Sigmoid colon (tissue), 4 donors: ENCODE results near the genes KRCC1 and TEX37.

GRCh38 chr2:87075749-87076861 is 54.5 kb upstream of the PLGLB1 start:
- PRO-cap: unidirectional peak, minus-strand start at chr2:87076429
- RAMPAGE, long total RNA, 4 experiments: no peak in any of the 4 experiments

DNA sequence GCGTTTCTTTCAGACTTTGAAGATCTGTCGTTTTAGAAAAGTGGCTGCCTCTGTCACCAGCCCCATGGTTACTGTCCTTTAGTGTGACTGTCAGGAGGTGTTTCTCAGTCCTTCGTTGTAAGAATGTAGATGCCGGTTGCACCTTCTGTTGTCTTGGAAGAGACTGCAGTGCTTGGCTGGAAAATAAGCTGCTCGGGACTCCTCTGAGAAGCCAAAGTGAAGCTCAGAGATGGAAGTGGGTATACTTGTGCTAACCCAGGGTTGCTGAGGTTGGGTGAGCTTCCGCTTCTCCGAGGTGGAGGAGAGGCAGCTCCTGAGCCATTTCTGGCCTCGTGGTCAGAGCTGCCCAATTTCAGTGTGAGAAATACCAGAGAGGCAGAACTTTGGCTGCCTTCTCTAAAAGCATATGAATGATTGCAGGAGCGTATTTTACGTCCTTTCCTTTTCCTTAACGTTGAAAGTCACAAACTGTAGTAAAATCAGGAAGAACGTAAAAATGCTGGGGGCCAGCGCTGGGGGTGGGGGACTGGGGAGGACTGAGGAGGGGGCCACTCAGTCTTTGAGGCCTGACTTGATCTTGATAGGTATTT is 292.1 kb upstream of the PLGLB2 start:
- PRO-cap: no peak
- RAMPAGE, long total RNA, 4 experiments: no peak in any of the 4 experiments

DNA sequence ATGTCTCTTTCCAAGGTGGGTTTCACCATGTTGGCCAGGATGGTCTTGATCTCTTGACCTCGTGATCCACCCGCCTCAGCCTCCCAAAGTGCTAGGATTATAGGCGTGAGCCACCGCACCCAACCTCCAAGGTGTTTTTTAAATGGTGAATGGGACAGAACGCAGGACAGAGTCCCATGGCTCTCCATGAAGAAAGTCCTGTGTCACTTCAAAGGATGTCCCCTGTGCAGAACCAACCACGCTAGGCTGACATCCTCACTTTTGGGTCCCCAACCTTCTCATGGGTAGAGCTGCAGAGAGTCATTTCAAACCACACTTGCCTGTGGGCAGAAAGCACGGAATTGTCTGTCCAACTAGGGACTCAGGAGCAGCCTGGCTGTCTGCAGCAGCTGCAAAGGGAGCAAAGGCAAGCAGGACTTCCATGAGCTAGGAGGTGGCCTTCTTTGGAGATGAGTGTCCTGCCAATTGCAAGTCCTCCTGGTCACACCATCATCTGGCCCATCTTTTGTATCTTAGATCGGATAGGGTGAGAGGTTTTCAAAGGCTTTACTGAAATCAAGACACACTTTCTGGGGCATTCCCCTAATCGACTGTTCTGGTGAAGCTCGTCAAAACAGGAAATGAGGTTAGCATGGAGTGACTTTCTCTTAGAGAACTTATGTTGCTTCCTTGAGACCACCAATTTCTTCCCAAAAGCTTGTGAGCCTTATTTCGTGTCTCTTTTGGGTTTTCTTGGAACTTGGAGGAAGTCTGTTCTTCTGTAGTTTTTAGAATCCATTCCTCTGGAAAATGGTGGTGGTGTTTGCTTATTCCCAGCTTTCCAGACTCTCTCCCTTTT is 222.4 kb upstream of the PLGLB2 start:
- PRO-cap: no peak
- RAMPAGE, long total RNA, 4 experiments: no peak in any of the 4 experiments

- PRO-cap: no peak
- RAMPAGE, long total RNA, 4 experiments: no peak in any of the 4 experiments
Observed at GRCh38 chr2:87594833-87595391, 153.0 kb upstream of the PLGLB2 start.

GRCh38 chr2:87659142-87659437 is 88.8 kb upstream of the PLGLB2 start:
- PRO-cap: no peak
- RAMPAGE, long total RNA, 4 experiments: no peak in any of the 4 experiments

GRCh38 chr2:88055046-88056264 is at the start of gene KRCC1:
Gene KRCC1 (minus strand): TSS chr2:88055783.
- PRO-cap: unidirectional peak, minus-strand start at chr2:88055763
- RAMPAGE, long total RNA, 4 experiments: start-site peak on the minus strand in 4 of 4 experiments, at chr2:88055744-88055772 at its widest, 73 to 210 reads per replicate

DNA sequence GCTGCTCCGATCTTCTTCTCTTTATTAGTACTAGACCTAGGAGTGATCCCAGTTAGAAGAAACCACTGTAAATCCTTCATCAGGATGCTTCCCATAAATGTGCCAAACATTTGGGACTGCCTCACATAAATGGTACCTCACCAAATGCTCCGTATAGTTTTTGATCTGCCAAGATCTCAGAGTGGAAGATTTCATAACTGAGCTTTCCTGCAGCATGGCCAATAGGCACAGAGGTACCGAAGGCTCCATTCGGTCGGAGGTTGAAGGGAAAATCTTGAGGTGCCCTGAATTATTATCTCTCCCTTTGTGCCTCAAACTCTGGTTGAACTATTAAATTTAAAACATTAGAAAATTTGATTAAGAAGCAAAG is 10.5 kb upstream of the FABP1 start:
- PRO-cap: no peak
- RAMPAGE, long total RNA, 4 experiments: no peak in any of the 4 experiments

DNA sequence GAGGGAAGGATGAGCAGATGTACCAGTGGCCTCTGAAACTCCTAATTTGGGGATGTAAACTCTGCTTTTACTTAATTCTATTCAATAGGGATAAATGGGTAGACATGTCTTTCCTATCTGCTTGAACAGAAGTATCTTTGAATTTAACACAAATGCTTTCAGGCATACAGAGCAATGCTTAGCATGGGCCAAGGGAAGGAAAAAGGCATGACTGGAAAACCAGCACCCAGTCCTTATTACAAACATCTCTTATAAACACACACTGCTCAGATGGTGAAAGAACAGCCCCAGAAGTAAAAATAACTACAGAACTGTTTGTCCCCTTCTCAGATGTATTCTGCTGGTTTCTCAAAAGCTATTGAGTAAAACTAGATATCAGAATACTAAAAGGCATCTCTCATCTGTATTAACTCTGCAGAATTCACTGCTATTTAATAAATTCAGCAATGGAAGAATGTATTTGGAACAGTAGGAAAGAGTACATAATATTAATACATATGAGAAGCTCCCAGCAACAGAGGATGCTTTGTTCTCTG is 4.5 kb upstream of the THNSL2 start:
- PRO-cap: no peak
- RAMPAGE, long total RNA, 4 experiments: no peak in any of the 4 experiments

GRCh38 chr2:88281925-88282424 is 111.8 kb downstream of the THNSL2 start:
- PRO-cap: no peak
- RAMPAGE, long total RNA, 4 experiments: no peak in any of the 4 experiments

DNA sequence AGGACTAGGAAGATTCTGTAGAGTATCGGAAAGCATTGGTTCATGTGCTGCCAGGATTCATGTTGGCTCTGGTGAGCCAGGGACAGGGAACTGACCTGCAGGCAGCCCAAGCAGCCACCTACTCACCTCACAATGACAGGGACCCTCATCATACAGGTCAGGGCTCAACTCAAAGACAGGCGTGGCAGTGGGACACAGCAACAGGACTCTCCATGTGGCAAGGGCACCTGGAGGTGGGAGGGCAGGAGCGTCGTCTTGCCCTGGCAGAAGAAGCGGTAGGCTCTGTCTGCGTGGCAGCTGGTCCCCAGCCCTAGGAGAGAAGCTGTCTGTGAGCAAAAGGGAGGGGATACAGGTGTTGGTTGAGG is at the start of gene TEX37:
TSS of gene TEX37 (plus strand) at position 195 of the 365 bp plus-strand sequence.
- PRO-cap: no peak
- RAMPAGE, long total RNA, 4 experiments: no peak in any of the 4 experiments

- PRO-cap: no peak
- RAMPAGE, long total RNA, 4 experiments: no peak in any of the 4 experiments
Observed at GRCh38 chr2:88538595-88538957, 14.1 kb downstream of the TEX37 start.

- PRO-cap: no peak
- RAMPAGE, long total RNA, 4 experiments: no peak in any of the 4 experiments
Observed at GRCh38 chr2:88564413-88565005, 40.1 kb downstream of the TEX37 start.

GRCh38 chr2:88581536-88582136 is 45.6 kb downstream of the EIF2AK3 start:
- PRO-cap: no peak
- RAMPAGE, long total RNA, 4 experiments: no peak in any of the 4 experiments

DNA sequence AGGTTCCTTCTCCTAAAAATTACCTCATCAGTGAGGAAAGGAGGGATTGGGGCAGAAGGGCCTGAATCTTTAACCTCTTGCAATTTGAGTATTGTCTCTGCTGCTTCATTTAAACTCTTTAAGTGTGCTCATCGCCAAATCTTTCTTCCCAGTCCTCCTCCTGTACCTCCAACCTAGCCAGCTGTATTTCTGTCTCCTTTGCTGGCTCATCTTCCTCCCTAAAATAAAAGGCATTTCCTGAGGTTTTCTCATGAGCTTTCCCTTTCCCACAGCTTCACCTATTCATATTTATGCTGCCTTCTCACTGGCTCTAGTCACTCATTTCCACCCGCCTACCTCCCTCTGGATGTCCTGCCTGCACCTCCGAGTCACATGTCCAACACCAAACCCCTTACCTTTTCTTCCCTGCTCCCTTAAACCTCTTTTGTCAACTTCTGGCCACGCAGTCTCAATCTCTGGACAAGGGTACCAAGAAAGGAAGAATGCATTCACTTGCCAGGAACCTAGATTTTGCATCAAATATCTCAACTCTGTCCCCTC is 2.8 kb downstream of the EIF2AK3 start:
- PRO-cap: no peak
- RAMPAGE, long total RNA, 4 experiments: no peak in any of the 4 experiments

GRCh38 chr2:88658935-88660083 is 32.0 kb upstream of the EIF2AK3 start:
- PRO-cap: bidirectional peak, plus-strand start at chr2:88659834, minus-strand start at chr2:88659613
- RAMPAGE, long total RNA, 4 experiments: no peak in any of the 4 experiments

GRCh38 chr2:88749688-88750823 is 58.6 kb downstream of the RPIA start:
- PRO-cap: no peak
- RAMPAGE, long total RNA, 4 experiments: no peak in any of the 4 experiments

DNA sequence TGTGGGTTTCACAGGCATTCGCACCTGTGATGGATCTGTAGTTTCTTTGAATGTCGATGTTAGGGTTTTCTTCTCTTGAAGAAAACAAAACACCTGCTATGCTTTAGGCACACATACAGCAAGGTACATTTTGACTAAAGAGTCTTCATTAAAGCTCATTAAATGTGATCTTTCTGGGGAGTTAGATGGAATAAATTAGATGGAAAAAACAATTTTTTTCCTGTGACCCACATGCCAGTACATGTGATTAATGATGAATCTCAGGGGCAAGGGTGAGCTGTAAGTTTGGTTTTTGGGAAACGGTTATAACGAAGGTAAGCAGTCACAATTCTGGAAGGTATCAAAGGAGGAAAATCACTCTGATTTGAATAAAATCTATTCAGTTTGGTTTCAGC is 60.5 kb downstream of the RPIA start:
- PRO-cap: no peak
- RAMPAGE, long total RNA, 4 experiments: no peak in any of the 4 experiments

DNA sequence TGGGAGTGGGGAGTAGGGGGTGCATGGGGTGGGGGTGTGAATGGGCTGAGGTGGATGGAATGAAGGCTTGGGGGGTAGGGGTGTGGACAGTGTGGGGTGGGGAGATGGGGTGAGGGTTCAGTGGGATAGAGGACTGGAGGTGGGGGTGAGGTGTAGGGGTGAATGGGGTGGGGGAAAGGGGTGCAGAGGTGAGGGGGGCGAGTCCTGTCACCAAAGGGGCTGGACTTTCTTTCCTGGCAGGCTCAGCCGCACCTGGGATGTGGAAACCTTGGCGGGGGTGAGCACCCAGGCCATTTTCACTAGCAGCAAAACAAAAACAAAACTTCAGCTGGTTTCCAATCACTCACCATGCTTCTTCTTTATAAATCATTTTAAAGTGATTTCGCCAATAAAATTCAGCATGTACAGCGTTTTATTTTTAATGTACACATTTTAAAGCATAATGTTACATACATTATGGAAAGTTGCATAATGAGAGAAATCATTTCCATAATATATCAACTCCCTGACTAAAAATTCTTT is 75.0 kb downstream of the RPIA start:
- PRO-cap: no peak
- RAMPAGE, long total RNA, 4 experiments: no peak in any of the 4 experiments

- PRO-cap: no peak
- RAMPAGE, long total RNA, 4 experiments: no peak in any of the 4 experiments
Observed at GRCh38 chr2:88782612-88783215, 91.2 kb downstream of the RPIA start.

GRCh38 chr2:88784719-88785173 is 93.3 kb downstream of the RPIA start:
- PRO-cap: no peak
- RAMPAGE, long total RNA, 4 experiments: no peak in any of the 4 experiments